ENCODE measurements around a stretch of chr1.

DNA sequence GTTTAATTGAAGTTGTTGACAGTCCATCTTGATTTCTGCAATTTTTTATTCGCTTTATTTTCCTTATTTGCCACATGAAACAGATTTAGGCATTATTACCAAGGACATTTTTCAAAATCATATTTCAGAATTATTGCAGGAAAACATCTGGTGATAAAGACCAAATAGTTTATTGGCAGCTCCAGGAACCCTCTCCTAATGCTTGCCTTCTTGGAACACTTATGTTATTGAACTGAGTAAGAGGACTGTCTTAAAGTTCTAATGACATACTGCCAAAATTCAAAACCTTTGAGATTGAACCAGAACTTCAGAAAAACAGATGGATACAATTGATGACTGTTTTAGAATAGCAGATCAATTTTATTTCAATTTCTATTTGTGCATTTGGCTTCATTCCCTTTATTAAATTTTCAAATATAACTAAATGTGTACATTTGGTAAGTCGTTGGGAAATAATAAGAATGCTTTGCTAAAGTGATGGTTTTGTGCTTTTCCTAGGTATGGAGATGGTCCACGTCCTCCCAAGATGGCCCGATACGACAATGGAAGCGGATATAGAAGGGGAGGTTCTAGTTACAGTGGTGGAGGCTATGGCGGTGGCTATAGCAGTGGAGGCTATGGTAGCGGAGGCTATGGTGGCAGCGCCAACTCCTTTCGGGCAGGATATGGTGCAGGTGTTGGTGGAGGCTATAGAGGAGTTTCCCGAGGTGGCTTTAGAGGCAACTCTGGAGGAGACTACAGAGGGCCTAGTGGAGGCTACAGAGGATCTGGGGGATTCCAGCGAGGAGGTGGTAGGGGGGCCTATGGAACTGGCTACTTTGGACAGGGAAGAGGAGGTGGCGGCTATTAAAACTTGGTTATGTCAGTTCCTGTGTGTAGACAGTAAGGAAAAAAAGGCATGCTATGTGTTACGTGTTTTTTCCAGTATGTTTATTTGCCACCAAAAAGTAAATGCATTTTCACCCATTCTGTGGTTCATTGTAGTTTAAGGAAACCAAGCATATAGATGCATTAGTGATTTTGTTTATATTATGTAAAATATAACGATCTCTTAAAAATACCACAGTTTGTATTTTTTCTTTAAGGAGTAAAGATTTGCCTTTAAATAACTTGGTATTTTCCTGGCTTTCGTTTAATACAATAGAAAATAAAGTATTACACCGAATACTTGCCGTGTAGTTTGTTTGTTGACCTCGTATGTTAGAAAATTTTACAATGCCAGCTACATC, 47.9 kb downstream of the DHX9 start:
- PRO-cap: no peak
CAGE:
- cytosol, long polyA plus RNA: no peak
- long polyA plus RNA: no peak
- nucleus, long polyA plus RNA: no peak

- PRO-cap: no peak
CAGE:
- cytosol, long polyA plus RNA: no peak
- long polyA plus RNA: no peak
- nucleus, long polyA plus RNA: no peak
Observed at GRCh38 chr1:182953371-182953788, 414 bp upstream of the SHCBP1L start.

DNA sequence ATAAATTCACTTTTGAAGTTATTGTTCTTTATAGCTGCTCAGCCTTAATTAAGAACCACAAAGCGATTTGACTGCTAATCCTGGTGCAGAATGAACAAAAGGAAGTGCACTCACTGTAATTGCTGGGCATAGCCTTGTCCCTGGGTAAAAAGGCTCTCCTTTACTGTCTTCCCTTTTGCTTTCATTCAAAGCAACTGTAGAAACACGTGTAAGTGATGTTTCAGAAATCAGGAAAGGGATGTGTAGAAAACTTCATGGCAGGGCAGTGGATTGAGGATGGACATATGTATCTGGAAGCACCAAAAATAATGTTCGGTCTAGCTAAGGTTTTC, 1.4 kb downstream of the LAMC1 start:
- PRO-cap: no peak
CAGE:
- cytosol, long polyA plus RNA: no peak
- long polyA plus RNA: no peak
- nucleus, long polyA plus RNA: no peak

DNA sequence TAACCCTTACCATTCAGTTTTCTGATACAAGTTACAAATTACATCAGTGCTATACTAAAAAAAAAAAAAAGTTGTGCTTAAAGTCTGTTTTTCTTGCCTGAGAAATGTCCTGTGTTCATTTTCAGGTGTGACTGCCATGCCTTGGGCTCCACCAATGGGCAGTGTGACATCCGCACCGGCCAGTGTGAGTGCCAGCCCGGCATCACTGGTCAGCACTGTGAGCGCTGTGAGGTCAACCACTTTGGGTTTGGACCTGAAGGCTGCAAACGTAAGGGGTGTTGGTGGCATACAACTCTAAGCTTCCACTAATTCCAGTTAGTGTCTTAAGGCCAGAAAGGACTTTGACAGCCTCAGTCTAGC, 60.1 kb upstream of the LAMC2 start:
- PRO-cap: no peak
CAGE:
- cytosol, long polyA plus RNA: no peak
- long polyA plus RNA: no peak
- nucleus, long polyA plus RNA: no peak

- PRO-cap: no peak
CAGE:
- cytosol, long polyA plus RNA: no peak
- long polyA plus RNA: no peak
- nucleus, long polyA plus RNA: no peak
Observed at GRCh38 chr1:183142379-183143192, 43.5 kb upstream of the LAMC2 start.

DNA sequence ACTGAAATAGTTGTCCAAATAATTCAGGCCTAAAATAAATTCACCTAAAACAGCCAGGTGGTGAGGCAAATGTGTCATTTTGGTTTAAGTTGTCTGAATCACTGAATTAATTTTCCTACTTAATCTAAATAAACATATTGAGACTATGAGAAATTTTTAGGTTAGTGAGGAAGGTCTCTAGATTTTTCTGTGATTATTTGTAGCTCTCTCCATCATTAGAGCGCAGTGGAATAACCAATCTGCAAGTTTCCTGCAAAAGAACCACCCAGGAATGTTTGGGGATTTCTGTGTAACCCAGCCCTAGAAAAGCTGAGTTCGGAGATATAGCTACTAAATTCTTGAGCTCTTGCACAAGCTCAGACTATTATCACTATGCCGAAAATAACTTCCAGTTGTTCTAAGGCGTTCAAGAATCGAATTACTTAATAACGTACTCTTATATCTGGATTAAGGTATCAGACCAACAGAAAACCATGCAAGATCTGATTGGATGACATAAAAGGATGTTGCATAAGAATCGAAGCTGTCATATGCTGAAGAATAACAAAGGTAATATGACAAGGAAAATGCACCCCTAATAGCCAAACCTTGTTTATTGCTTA, 7.6 kb upstream of the LAMC2 start:
- PRO-cap: no peak
CAGE:
- cytosol, long polyA plus RNA: no peak
- long polyA plus RNA: no peak
- nucleus, long polyA plus RNA: no peak

DNA sequence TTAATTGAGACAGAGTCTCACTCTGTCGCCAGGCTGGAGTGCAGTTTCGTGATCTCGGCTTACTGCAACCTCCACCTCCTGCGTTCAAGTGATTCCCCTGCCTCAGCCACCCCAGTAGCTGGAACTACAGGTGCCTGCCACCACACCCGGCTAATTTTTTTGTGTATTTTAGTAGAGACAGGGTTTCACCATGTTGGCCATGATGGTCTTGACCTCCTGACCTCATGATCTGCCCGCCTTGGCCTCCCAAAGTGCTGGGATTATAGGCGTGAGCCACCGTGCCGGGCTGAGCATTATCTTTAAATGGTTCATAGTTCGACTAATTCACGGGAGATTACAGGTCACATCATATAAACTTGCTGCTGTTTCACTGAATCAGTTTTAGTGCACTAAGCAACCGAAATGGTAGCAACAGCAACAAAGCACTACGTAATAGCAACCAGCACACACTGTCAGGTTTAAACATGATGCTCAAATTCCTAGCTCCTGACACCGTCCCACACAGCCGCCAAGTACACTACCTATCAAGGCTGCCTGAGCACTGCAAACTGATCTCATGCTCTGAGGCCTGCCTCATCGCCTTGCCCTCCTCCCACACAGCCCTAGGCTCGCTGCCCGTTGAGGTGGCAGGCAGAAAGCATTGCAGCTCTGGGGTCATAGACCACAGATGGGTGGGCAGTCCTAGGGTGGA, 12.2 kb downstream of the LAMC2 start:
- PRO-cap: no peak
CAGE:
- cytosol, long polyA plus RNA: no peak
- long polyA plus RNA: no peak
- nucleus, long polyA plus RNA: no peak

- PRO-cap: no peak
CAGE:
- cytosol, long polyA plus RNA: no peak
- long polyA plus RNA: no peak
- nucleus, long polyA plus RNA: no peak
Observed at GRCh38 chr1:183218870-183219611, 33.0 kb downstream of the LAMC2 start.

DNA sequence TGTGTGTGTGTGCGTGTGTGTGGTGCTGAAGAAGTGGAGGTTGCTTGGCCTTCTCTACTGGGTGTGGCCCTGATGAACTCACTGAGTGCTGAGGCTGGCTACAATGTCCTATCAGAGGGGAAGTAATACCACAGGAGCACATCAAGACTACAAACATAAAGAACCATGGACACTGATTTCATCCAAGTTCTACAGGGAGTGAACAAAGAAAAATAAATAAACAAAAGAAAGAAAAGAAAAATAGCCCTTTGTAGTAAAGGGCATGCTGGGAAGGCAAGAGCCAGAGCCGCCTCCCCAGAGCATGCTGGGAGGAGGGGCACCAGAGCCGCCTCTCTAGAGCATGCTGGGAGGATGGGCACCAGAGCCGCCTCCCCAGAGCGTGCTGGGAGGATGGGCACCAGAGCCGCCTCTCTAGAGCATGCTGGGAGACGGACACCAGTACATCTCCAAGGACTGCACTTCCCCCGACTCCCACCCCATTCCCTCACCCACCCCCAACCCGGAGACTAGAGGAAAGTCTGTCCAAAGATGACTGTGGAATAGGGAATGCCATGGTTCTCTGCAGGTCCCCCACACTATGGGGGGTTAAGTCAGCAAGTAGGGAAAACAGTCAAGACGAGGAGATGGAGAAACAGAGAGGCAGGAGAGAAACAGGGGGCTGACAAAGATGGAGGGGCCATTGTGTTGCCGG, 66.0 kb downstream of the LAMC2 start:
- PRO-cap: no peak
CAGE:
- cytosol, long polyA plus RNA: no peak
- long polyA plus RNA: no peak
- nucleus, long polyA plus RNA: no peak

GRCh38 chr1:183272562-183272875, 86.5 kb downstream of the LAMC2 start:
- PRO-cap: no peak
CAGE:
- cytosol, long polyA plus RNA: no peak
- long polyA plus RNA: no peak
- nucleus, long polyA plus RNA: no peak

GRCh38 chr1:183291686-183292326, 105.7 kb downstream of the LAMC2 start:
- PRO-cap: no peak
CAGE:
- cytosol, long polyA plus RNA: no peak
- long polyA plus RNA: no peak
- nucleus, long polyA plus RNA: no peak

- PRO-cap: no peak
CAGE:
- cytosol, long polyA plus RNA: no peak
- long polyA plus RNA: no peak
- nucleus, long polyA plus RNA: no peak
Observed at GRCh38 chr1:183301195-183301627, 115.1 kb downstream of the LAMC2 start.

DNA sequence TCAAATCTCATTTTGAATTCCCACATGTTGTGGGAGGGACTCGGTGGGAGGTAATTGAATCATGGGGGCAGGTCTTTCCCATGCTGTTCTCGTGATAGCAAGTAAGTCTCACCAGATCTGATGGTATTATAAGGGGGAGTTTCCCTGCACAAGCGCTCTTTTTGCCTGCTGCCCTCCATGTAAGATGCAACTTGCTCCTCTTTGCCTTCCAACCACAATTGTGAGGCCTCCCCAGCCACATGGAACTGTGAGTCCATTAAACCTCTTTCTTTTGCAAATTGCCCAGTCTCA, 106.4 kb downstream of the NMNAT2 start:
- PRO-cap: no peak
CAGE:
- cytosol, long polyA plus RNA: no peak
- long polyA plus RNA: no peak
- nucleus, long polyA plus RNA: no peak

DNA sequence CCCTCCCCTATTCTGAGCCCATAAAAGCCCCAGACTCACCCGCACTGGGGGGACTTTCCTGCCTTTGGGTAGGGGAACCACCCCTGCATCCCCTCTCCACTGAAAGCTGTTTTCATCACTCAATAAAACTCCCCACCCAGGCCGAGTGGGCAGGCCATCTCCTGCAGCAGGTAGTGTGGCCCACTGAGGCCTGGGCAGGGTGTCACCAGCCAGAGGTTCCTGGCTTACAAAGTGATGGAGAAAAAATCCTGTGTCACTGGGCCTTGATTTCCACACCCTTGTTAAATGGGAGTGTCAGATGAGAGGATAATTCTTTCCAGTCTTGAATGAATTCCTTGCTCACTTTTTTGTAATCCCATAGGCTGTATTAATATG, 745 bp upstream of the NCF2 start:
- PRO-cap: no peak
CAGE:
- cytosol, long polyA plus RNA: no peak
- long polyA plus RNA: no peak
- nucleus, long polyA plus RNA: no peak

DNA sequence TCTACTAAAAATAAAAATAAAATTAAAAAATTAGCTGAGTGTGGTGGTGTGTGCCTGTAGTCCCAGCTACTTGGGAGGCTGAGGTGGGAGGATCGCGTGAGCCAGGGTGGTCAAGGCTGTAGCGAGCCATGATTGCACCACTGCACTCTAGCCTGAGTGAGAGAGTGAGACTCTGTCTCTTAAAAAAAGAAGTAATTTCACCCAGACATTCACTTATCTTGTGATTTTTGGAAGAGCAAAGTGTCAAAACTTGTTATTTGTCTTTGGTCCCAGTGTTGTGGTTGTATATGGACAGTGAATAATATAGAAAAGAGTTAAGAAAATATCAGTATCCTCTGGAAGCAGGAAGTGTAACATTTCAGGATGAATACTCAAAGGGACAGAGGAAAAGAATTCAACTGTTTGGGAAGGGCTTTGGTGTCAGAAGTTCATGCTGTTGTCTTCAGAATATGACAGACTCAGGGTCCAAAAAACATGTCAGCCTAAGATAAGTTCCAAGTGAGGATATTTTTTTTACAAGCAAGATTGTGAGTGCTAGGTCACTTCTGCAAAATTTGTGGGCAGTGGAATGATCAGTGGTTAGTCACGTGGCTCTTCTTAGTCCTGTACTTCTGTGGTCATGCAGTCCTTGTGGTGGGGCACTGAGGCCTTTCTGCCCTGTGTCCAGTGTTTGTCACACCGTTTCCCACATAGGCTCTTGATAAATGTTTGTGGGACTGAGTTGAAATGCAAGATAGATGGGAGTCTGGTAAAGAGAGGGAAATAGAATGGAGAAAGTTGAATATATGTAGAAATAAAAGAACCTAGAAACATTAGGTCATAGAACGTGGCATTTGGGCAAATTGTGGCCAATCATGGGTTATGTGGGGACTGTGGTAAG, 5.1 kb downstream of the RGL1 start:
- PRO-cap: no peak
CAGE:
- cytosol, long polyA plus RNA: no peak
- long polyA plus RNA: no peak
- nucleus, long polyA plus RNA: no peak

- PRO-cap: no peak
CAGE:
- cytosol, long polyA plus RNA: no peak
- long polyA plus RNA: no peak
- nucleus, long polyA plus RNA: no peak
Observed at GRCh38 chr1:183870426-183870715, 65.5 kb downstream of the RGL1 start.

GRCh38 chr1:183898743-183899133, 93.8 kb downstream of the RGL1 start:
- PRO-cap: no peak
CAGE:
- cytosol, long polyA plus RNA: no peak
- long polyA plus RNA: no peak
- nucleus, long polyA plus RNA: no peak

DNA sequence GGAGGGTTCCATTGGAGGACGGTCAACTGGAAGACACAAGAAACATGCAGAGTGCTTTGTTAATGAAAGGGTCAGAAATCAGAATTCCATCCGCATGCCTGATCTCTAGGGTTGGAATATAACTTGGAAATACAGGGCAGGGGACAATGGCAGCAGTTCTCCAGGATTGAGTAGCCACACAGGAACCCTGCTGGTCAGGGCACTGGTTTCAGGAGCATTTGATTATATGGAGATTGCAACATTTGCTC, 82.8 kb downstream of the COLGALT2 start:
- PRO-cap: no peak
CAGE:
- cytosol, long polyA plus RNA: no peak
- long polyA plus RNA: no peak
- nucleus, long polyA plus RNA: no peak

GRCh38 chr1:184052342-184052599, 741 bp downstream of the TSEN15 start:
- PRO-cap: no peak
CAGE:
- cytosol, long polyA plus RNA: no peak
- long polyA plus RNA: no peak
- nucleus, long polyA plus RNA: no peak

DNA sequence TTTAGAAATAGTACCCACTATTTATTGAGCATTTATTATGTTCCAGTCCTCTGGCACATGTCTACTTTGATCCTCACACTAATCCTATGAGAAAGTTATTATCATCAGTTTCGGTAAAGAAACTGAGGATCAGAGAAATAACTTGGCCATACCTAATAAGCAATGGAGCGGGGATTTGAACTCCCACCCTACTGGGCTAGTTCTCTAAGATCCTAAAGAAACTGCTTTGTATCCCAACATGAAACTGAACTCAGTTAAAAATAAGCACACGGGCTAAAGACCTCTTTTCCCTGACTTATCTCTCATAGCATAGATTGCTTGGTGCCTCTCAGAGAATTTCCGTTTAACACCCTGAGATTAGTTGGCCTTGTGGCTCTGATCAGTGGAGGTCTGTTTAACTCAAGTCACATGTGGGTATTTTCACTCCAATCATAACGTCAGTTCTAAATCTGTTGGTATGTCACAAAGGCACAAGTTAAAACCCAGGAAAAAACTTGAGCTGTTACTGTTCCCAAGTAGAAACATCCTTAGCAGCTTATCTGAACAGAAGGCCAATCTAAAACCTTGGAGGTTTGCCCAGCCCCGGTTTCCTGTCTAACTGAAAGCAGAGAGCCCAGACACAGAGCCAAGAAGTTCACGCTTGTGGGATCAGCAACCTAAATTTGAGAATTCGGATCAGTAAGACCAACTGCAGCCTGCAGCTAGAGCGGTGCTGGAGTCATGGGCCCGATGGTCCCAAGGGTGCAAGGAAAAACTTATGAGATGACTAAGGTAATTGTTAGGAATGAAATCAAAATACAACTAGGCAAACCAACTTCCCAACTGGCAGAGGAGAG, 90.4 kb upstream of the C1orf21 start:
- PRO-cap: no peak
CAGE:
- cytosol, long polyA plus RNA: no peak
- long polyA plus RNA: no peak
- nucleus, long polyA plus RNA: no peak

Measured in A549 (cell line).